OCI-LY7 (cell line): ENCODE measurements around a stretch of chr11.

DNA sequence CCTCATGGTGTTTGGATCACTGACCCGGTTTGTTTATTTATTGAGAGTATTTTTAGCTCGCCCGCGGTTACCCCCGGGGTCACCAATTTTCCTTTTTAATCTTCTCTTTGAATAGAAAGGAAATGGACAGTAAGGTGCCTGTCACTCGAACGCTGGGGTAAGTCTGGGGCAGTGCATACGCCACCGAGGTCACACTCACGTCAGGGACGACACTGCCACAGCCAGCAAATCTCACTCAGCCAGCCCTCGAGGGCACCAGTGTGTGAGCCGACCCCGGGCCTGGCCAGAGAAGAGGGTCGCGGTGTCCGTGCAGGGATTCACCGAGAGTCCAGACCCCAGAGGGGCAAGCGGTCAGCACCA is 72.6 kb upstream of the FGF3 start:
- PRO-cap: no peak
- RAMPAGE, long total RNA: no peak

- PRO-cap: no peak
- RAMPAGE, long total RNA: no peak
These were observed 99.0 kb upstream of the FGF3 start for GRCh38 chr11:69918093-69918719.

- PRO-cap: no peak
- RAMPAGE, long total RNA: no peak
These were observed 99.6 kb upstream of the FGF3 start for GRCh38 chr11:69918720-69919243.

GRCh38 chr11:69970128-69970819 is 107.8 kb upstream of the ANO1 start:
- PRO-cap: no peak
- RAMPAGE, long total RNA: no peak

DNA sequence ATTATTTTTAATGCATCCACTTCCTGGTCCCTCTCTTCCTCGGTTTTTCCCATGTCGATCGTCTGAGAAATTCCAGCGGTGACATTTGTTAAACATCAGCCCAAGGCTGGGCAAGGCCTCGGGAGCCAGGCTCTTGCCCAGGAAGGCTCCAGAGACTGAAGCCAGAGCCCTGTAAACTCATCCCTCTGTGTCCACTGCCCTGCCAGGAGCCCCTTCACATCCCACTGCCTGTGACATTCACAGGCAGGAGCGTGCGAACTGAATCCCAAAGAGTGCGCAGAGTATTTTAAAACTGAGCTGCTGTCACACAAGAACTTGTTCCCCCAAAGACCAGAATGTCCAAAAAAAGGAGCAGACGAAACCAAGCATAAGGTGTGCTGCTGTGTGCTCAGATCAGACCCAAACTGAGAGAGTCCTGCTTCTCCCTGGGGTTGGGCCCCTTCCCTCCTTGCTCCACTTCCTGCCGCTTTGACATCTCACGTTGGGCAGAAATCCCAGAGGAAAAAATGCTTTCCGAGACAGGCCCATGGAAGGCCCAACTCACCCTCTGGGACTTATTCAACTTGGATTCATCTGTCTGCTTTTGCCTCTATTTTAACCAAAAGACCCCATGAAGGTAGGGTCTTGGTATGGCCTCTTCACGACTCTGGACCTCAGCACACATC is 56.4 kb upstream of the ANO1 start:
- PRO-cap: no peak
- RAMPAGE, long total RNA: no peak

DNA sequence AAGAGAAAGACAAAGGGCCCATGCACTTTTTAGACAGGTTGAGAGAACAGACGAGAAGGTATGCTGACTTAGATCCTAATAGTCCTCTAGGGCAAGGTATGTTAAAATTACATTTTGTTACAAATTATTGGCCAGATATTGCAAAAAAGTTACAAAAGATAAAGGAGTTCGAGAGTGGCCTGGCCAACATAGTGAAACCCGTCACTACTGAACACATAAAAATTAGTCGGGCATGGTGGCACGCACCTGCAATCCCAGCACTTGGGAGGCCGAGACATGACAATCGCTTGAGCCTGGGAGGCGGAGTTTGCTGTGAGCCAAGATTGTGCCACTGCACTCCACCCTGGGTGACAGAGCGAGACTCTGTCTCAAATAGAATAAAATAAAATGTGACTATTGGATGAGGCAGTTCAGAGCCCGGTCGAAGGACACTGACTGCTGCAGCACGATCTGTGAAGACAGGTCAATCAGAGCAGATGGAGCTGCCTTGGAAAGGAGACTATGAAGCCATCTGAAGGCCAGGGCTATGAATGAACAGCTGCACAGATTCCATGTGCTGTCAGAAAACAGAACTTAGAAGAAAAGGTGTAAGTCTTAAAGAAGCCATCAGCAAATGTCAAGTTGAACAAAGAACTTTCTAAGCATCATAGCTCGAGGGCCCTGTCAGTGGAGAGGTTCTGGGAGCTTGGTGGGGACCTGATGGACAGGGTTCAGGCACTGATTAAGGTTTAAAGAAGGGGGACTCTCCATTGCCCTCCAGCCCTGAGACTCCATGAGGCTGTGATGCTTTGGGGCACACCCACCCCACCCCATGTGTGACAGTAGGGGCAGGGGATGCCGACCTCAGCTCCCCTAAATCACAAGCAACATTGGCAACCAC is 37.6 kb upstream of the ANO1 start:
- PRO-cap: no peak
- RAMPAGE, long total RNA: no peak

DNA sequence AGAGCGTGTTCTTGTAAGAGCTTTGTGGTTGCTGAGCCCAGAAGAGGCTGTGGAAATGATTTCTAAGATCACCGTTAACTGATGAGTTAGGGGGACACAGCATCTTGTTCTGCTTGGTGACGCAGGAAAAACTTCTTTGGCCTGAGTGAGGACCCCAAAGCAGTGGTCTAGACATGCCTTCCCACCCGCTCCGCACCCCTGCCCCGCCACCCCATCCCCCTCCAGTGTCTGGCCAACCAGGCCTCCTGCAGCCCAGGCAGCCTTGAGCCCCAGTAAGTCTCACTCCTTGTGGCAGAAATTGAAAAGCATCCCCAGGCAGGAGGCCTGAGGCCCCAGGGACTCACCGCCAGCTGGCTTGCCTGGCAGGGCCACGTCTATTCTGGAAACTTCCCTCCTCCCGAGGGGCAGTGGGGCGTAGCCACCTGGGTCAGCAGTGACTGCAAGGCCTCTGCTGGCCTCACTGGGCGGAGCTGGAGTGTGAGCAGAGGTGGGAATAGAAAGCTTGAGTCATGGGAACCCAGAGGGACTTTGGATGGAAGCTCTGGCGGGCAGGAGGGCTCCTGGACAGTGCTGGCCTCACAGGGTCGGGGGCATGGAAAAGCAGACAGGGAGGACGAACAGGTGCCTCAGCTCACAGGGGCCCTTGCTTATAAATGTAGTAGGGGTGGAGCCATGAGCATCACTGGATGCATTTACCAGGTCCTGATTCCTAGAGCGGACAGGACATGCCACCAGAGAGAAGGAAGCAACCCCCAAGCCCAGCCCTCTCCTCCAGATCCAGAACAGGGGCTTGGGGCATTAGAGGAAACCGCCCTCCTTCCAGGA is 26.3 kb downstream of the ANO1 start:
- PRO-cap: no peak
- RAMPAGE, long total RNA: no peak

- PRO-cap: no peak
- RAMPAGE, long total RNA: no peak
These were observed 33.9 kb downstream of the ANO1 start for GRCh38 chr11:70111988-70112488.

- PRO-cap: no peak
- RAMPAGE, long total RNA: no peak
These were observed 44.3 kb downstream of the PPFIA1 start for GRCh38 chr11:70314808-70315209.

GRCh38 chr11:70324289-70324679 is 53.8 kb downstream of the PPFIA1 start:
- PRO-cap: no peak
- RAMPAGE, long total RNA: no peak

DNA sequence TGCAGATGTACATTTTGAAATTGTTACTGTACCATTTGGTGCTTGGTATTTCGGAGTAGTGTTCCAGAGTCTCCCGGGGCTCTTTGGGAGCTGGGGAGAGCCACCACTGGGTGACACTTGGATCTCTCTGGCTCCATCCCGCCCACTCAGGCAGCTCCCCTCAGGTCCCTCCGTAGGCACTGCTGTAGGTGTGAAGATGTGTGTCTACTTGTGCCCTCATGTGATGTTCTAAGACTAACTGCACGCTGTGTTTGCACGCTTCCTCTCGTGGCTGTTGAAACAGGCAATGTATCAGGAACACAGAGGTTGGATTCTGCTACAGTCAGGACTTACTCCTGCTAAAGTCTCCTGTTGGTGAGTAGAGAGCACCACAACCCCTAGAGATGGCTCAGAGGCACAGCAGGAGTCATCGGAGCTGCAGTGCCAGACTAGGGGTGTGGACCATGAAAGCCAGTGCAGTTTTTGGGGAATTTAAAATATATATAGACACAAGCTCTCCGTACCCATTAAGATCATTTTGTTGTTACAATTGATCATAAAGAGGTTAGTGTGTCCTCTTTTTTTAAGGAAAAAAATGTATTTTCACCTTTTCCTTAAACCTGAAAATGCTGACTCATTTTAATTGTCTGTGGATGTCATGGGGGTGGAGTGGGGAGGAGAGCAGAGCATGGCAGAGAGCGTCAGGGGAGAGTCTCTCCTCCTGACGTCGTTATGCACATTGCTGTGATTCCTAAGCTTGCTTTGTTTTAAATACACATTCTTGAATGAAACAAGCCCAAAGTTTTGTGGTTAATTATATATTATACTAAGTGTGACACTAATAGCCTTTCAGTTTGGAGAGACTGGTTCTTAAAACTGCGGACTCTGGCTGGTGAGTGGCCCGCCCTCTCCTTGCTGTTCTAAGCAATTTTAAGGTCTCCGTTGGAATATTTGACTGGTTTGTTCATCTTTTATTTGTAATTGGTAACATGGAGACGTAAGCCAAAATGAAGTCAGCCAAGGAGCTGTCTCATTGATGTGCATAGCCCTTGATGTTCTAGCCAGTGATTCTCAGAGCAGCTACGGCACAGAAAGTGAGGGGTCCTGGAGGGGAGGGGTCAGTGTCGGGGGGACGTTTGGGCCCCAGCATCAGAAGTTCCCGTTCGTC is 16.2 kb upstream of the CTTN start:
- PRO-cap: no peak
- RAMPAGE, long total RNA: no peak

DNA sequence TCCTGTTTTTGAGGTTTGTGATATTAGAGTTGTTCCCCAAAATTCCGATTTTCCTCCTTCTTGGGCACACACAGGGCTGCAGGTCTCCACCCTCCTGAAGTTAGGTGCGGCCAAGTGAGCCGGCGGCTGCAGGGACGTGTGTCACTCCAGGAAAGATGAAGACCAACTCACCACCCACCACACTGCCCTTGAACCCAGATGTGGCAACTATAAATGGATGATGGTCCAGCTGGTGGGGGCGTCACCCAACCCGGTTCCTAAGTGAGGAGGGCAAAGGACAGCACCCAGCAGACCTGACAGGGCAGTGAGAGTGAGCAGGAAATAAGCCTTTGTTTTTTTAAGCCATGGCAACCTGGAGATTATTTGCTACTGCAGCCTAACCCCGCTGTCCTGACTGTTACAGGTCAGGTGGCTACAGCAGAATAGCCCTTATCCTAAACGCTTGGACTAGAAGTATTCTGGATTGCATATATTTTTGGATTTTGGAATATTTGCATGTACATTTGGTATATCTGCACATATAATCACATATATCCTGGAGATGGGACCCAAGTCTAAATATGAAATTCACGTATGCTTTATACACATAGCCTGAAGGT is 228.9 kb downstream of the CTTN start:
- PRO-cap: no peak
- RAMPAGE, long total RNA: no peak

DNA sequence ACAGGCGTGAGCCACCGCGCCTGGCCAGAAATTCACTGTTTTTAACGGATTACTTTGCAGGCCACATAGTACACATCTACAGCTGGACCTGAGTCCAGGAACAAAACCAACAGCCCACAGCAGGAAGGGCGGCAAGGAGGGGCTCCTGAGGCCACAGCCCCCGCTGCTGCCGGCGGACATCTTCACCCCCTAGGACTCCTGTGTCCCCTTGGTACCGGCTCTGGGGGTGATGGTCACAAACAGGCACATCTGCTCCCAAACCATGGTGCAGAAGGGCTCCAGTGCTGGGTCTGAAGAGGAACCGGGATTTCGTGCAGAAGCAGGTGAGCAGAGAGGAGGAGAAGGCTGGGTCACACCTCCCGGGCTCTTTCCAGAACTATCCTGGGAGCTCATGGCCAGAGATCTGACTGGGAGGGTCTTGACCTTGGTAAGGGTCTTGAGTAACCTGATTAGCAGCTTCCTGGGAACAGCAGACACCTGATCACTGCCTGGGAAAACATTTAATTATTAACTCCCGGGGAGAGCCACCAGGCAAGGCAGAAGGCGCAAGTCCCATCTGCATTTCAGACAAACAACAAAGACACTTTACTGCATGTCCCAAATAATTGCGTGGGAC is 99.9 kb downstream of the SHANK2 start:
- PRO-cap: no peak
- RAMPAGE, long total RNA: no peak

GRCh38 chr11:71433460-71434336 is 14.5 kb downstream of the DHCR7 start:
- PRO-cap: no peak
- RAMPAGE, long total RNA: no peak

DNA sequence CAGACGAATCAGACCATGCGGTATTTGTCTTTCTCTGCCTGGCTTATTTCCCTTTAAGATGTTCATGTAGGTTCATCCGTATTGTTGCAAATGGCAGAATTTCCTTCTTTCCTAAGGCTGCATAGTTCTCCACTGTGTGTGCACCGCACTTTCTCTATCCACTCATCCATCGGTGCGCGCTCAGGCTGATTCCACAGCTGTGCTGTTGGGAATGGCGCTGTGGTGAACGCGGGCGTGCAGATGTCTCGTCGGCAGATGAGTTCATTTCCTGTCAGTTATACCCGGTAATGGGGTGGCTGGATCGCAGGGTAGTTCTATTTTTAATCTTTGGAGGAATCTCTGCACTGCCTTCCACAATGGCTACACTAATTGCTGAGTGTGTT is 28.1 kb upstream of the KRTAP5-7 start:
- PRO-cap: no peak
- RAMPAGE, long total RNA: no peak

GRCh38 chr11:71745611-71746138 is 87.3 kb upstream of the DEFB108B start:
- PRO-cap: no peak
- RAMPAGE, long total RNA: no peak

DNA sequence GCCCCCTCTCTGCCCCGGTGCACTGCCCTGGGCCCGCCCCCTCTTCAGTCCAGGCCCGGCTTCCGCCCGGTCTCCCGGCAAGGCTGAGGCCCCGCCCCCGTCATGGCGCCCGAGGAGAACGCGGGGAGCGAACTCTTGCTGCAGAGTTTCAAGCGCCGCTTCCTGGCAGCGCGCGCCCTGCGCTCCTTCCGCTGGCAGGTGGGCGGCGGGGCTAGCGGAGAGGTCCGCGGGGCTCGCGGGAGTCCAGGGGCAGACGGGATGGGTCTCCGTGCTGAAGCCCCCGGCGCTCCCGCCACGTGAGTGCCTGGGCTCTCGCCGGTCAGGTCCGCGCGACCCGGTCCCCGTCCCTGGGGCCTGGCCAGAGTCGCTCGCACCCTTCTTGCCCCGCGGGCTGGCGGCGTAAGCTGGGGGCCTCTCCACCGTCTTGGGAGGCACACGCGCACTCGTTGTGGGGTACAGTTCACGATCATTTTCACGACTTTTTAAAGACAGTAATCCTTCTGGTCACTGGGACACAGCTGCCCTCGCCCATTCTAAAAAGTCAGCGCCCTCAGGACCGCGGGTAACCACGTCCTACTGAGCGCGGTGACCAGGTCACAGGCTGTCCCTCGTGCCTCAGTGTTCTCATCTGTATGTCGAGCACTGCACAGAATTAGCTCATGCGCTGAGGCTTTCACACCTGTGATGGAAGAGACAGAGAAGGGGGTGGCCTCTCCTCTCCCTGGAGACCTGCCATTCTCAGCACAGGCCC is 45.4 kb upstream of the DEFB108B start:
- PRO-cap: bidirectional peak, plus-strand start at position 80 of the sequence, minus-strand start outside the sequence
- RAMPAGE, long total RNA: no peak

GRCh38 chr11:71947058-71947983 is 18.5 kb downstream of the RNF121 start:
- PRO-cap: no peak
- RAMPAGE, long total RNA: no peak

DNA sequence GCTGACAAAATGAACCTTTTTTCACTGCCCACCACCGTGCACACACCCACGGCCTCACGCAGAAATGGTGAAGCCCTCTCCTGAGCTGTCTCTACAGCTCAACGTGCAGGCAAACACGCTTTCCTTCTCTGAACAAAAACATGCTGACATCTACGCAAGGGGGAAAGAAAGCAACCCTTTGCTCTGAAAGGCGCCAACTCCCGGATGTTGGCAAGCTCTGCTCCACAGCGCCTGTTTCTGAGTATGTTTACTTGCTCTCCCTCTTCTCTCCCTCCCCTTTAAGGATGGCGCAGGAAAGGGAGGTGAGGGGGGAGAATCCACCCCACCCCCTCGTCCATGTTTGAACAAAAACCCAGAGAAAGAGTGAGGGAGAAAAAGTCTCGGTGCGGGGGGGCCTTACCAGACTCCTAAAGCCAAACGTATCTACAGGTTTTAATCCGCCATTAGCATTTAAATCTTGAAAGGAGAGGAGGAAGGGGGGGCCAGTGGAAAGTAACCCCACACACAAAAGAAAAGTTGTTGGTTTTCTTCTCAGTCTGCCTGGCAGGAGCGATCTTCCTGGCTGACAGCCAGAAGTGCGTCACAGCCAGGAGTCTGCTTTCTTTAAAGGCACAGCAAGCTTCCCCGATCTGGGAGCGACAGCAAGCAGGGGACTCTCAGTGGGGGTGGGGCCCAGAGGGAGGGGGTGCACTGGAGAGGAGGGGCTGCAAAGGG is 39.6 kb downstream of the NUMA1 start:
- PRO-cap: no peak
- RAMPAGE, long total RNA: no peak

DNA sequence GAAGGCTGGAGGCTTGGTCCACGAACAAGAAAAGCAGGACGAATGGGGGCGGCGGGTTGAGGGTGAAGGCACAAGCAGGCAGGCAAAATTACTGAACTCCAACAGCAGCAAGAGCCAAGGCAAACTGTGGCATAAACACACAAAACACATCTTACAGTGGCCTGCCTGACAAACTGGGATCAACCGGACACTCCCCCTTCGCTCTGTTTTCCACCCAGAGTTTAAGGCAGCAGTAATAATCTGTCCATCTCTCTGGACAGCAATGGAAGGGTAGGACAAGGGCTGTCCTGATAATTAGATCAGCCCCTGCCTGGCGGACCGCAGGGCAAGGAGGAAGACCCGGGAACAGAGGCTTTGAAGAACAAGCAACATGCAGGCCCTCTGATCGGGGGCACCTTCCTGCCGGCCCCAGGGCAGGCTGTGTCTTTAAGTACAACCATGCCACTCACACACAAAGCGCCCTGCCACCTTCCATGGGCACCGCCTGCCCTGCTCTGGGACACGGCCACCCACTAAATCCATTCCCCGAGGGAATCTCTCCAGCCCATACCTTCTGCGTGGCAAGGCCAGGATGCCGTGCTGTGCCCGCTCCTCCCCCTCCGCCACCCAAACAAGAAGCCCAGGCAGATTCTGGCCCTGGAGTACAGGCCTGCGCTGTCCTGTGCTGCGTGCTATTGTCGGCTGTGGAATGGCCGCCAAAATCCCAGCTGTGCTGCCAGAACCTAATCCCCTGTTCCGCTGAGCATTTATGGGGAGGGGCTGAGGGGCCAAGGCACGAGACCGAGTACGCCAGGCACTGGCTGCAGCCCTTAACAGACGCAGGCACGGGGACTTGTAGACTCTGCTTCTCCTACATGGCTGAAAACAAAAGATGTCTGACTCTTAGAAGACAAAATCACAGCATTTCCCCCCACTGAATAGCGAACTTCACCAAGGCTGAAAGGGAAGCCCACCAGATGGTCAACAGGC is 38.8 kb downstream of the NUMA1 start:
- PRO-cap: no peak
- RAMPAGE, long total RNA: no peak